ENCODE data around the genes PPTC7 and MYL2.

DNA sequence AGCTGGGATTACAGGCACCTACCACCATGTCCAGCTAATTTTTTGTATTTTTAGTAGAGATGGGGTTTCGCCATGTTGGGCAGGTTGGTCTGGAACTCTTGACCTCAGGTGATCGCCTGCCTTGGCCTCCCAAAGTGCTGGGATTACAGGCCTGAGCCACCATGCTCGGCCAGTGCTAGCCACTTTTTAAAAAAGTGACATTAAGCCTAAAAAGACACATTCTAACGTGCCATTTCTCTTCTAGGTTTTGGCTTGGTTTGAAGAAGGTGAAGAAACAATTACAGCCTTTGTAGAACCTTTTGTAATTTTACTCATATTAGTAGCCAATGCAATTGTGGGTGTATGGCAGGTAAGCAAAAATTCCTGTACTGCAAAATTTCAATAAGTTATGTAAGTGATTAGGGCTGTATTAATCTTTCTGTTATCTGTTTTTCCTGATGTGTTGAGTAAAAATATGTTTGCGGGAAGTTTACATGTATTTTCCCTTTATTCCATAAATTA lies 10.8 kb downstream of the ATP2A2 start:
- RAMPAGE, long total RNA = no peak
- RRBS, 2 experiments = no CpG with 5 or more reads among the region's 5 CpGs
CAGE:
- cytosol, long polyA minus RNA = start-site peak on the plus strand centred at position 298 of the sequence, 58 bp wide, 69 reads
- cytosol, long polyA plus RNA = no peak
- long polyA plus RNA = no peak
- nucleolus, long total RNA = no peak
- nucleus, long polyA plus RNA = no peak
- nucleus, long total RNA = no peak

DNA sequence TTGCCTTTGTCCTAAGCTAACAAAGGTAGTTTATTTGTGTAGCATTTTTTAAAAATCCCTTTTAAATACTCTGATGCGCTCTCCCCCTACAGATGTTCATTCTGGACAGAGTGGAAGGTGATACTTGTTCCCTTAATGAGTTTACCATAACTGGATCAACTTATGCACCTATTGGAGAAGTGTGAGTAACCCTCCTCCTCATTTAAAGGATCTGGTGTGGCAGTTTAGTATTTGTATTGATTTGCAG lies 51.4 kb downstream of the ATP2A2 start:
- RAMPAGE, long total RNA = no peak
- RRBS, 2 experiments = no CpG with 5 or more reads among the region's 1 CpG
CAGE:
- cytosol, long polyA minus RNA = no peak
- cytosol, long polyA plus RNA = no peak
- long polyA plus RNA = no peak
- nucleolus, long total RNA = no peak
- nucleus, long polyA plus RNA = no peak
- nucleus, long total RNA = no peak

DNA sequence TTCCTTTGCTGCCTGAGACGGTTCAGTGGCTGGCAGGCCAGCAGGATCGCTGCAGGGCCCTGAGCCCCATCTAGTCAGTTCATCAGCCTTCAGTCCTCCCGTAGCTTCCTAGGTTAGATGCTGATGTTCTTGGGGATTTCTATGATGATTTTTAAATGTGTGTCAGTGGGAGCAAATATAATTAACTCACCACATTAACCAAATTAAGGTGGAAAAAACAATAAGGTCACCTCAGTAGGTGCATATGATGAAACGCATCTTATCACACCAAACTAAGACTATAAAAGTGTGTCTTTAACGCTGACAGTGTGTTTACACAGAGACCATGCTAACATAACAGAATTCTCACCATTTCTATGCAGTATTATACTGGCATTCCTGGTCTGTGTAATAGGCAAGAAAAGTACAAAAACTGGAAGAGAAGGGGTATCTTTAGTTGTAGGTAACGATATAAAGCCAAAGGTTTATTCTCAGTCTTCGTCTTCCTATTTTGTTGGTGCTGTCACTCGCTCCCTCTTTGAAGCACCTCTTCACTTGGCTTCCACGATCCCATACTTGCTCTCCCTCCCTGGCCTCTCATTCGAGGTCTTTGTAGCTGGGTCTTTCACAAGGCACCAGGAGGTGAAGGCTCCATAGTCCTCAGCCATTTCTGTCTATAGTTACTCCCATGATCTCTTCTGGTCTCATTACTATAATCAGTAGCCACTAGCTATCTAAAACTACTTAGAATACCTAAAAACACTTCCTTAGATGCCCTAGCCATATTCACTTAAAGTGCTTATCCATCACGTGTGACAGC lies 56.7 kb downstream of the ATP2A2 start:
- RAMPAGE, long total RNA = no peak
- RRBS, 2 experiments = no CpG with 5 or more reads among the region's 11 CpGs
CAGE:
- cytosol, long polyA minus RNA = no peak
- cytosol, long polyA plus RNA = no peak
- long polyA plus RNA = no peak
- nucleolus, long total RNA = no peak
- nucleus, long polyA plus RNA = no peak
- nucleus, long total RNA = no peak

GRCh38 chr12:110343085-110343938 lies 60.2 kb downstream of the ANAPC7 start:
- RAMPAGE, long total RNA = no peak
- RRBS, 2 experiments = no CpG with 5 or more reads among the region's 11 CpGs
CAGE:
- cytosol, long polyA minus RNA = no peak
- cytosol, long polyA plus RNA = no peak
- long polyA plus RNA = no peak
- nucleolus, long total RNA = start-site peak on the plus strand at chr12:110343076-110343333, 33 reads
- nucleus, long polyA plus RNA = no peak
- nucleus, long total RNA = no peak

DNA sequence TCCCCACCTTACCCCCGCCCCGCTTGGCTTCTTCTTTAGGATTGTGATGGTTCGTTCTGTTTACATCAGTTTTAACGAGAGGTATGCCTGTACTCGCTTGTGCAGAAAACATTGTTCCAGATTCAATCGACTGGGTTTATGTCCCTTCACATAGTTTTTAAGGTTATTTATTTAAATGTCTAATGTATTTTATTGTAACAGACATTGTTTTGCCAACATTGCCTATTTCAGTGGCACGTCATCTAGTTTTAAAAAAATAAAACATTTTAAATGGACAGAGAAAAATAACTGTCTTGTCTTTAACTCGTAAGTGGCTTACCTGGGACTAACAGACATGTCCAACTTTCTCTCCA lies 56.5 kb downstream of the ANAPC7 start:
- RAMPAGE, long total RNA = no peak
- RRBS, 2 experiments = no CpG with 5 or more reads among the region's 8 CpGs
CAGE:
- cytosol, long polyA minus RNA = no peak
- cytosol, long polyA plus RNA = no peak
- long polyA plus RNA = no peak
- nucleolus, long total RNA = no peak
- nucleus, long polyA plus RNA = no peak
- nucleus, long total RNA = no peak

- RAMPAGE, long total RNA = no peak
- RRBS, 2 experiments = no CpG with 5 or more reads among the region's 2 CpGs
CAGE:
- cytosol, long polyA minus RNA = no peak
- cytosol, long polyA plus RNA = no peak
- long polyA plus RNA = no peak
- nucleolus, long total RNA = no peak
- nucleus, long polyA plus RNA = no peak
- nucleus, long total RNA = no peak
Observed at GRCh38 chr12:110355126-110355378, 48.5 kb downstream of the ANAPC7 start.

- RAMPAGE, long total RNA = no peak
- RRBS, 2 experiments = no CpG with 5 or more reads among the region's 6 CpGs
CAGE:
- cytosol, long polyA minus RNA = start-site peak on the minus strand at chr12:110536882-110536890, 25 reads
- cytosol, long polyA plus RNA = no peak
- long polyA plus RNA = no peak
- nucleolus, long total RNA = no peak
- nucleus, long polyA plus RNA = no peak
- nucleus, long total RNA = no peak
Observed at GRCh38 chr12:110536603-110537191, 34.6 kb downstream of the RAD9B start.

- RAMPAGE, long total RNA = no peak
- RRBS, 2 experiments = no CpG with 5 or more reads among the region's 6 CpGs
CAGE:
- cytosol, long polyA minus RNA = no peak
- cytosol, long polyA plus RNA = no peak
- long polyA plus RNA = no peak
- nucleolus, long total RNA = no peak
- nucleus, long polyA plus RNA = no peak
- nucleus, long total RNA = no peak
Observed at GRCh38 chr12:110546594-110547008, 36.5 kb downstream of the PPTC7 start.

- RAMPAGE, long total RNA = no peak
- RRBS, 2 experiments = no CpG with 5 or more reads among the region's 1 CpG
CAGE:
- cytosol, long polyA minus RNA = no peak
- cytosol, long polyA plus RNA = no peak
- long polyA plus RNA = no peak
- nucleolus, long total RNA = no peak
- nucleus, long polyA plus RNA = no peak
- nucleus, long total RNA = no peak
Observed at GRCh38 chr12:110575252-110575778, 7.8 kb downstream of the PPTC7 start.

GRCh38 chr12:110583187-110583562 lies at the start of gene PPTC7:
PPTC7 (minus strand) TSS chr12:110583318.
- RAMPAGE, long total RNA = no peak
- RRBS, 2 experiments = 1 to 2% methylated on average over 12 to 21 of the region's 35 CpGs
CAGE:
- cytosol, long polyA minus RNA = start-site peak on the minus strand at chr12:110583313-110583320, 31 reads
- cytosol, long polyA plus RNA = no peak
- long polyA plus RNA = no peak
- nucleolus, long total RNA = no peak
- nucleus, long polyA plus RNA = no peak
- nucleus, long total RNA = no peak

DNA sequence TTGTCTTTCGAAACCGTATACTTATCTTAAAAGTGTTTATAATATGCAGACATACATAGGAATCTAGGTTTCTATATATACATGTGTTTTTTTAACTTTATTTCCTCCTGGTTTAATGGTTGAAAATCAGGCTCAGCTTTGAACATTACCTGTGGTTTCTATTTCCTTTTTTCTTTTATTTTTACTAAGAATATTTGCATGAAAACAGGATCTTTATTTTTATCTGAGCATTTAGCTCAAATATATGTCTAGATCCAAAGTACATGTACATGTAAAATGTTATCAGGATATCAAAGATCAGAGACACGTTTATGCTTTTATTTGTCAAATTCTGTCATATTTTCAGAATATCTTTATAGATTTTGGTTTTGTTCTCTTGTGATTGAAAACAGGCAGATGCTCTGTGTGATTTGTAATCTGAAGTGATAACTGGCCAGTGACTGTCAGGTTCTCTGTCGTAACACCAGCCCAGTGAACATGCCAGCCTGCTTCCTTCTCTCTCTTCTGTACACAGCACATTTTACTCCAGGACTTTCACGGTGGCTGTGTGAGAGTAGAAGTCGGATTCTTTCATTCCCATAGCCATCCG lies 13.7 kb downstream of the TCTN1 start:
- RAMPAGE, long total RNA = no peak
- RRBS, 2 experiments = no CpG with 5 or more reads among the region's 7 CpGs
CAGE:
- cytosol, long polyA minus RNA = no peak
- cytosol, long polyA plus RNA = no peak
- long polyA plus RNA = no peak
- nucleolus, long total RNA = no peak
- nucleus, long polyA plus RNA = no peak
- nucleus, long total RNA = no peak

DNA sequence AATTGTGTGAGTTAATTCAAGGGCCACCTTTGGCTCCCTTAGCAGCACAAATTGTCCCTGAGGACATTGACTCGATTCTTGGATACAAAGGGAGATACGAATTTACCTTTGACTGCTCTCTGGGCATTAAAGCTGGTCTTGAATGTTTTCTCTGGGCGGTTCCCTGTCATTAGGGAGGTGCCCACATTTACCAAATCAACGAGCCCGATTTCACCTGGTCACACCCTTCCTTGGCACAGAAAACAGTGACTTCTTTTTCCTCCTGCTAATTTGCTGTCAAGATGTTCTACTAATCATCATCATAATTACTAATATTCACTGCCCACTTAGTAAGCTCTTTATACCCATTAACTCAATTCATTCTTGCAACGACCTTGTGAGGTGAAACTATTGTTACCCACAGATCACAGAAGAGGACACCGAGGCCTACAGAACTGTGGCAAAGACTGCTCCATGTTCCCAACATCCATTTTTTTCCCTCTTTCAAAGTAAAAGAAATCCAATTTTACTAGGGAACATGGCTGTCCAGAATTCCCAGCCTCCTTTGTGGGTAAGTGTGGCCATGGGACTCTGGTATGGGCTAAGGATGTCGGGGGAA lies 27.0 kb upstream of the CCDC63 start:
- RAMPAGE, long total RNA = no peak
- RRBS, 2 experiments = no CpG with 5 or more reads among the region's 8 CpGs
CAGE:
- cytosol, long polyA minus RNA = no peak
- cytosol, long polyA plus RNA = no peak
- long polyA plus RNA = no peak
- nucleolus, long total RNA = no peak
- nucleus, long polyA plus RNA = no peak
- nucleus, long total RNA = no peak

DNA sequence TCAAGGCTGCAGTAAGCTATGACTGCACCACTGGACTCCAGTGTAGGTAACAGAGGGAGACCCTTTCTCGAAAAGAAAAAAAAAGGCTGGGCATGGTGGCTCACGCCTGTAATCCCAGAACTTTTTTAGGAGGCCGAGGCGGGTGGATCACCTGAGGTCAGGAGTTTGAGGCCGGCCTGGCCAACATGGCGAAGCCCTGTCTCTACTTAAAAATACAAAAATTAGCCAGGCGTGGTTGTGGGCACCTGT lies 7.9 kb upstream of the CCDC63 start:
- RAMPAGE, long total RNA = no peak
- RRBS, 2 experiments = no CpG with 5 or more reads among the region's 7 CpGs
CAGE:
- cytosol, long polyA minus RNA = no peak
- cytosol, long polyA plus RNA = no peak
- long polyA plus RNA = no peak
- nucleolus, long total RNA = no peak
- nucleus, long polyA plus RNA = no peak
- nucleus, long total RNA = no peak

- RAMPAGE, long total RNA = no peak
- RRBS, 2 experiments = no CpG with 5 or more reads among the region's 5 CpGs
CAGE:
- cytosol, long polyA minus RNA = start-site peak on the minus strand at chr12:110913287-110913354, 61 reads; start-site peak on the minus strand at chr12:110913491-110913526, 37 reads
- cytosol, long polyA plus RNA = start-site peak on the minus strand at chr12:110913497-110913527, 9 and 13 reads in 2 replicates
- long polyA plus RNA = no peak
- nucleolus, long total RNA = start-site peak on the minus strand at chr12:110913458-110913547, 35 reads
- nucleus, long polyA plus RNA = start-site peak on the minus strand at chr12:110913457-110913545, 14 and 10 reads in 2 replicates
- nucleus, long total RNA = no peak
Observed at GRCh38 chr12:110913160-110913800, 7.1 kb downstream of the MYL2 start.

- RAMPAGE, long total RNA = no peak
- RRBS, 2 experiments = no CpG with 5 or more reads among the region's 12 CpGs
CAGE:
- cytosol, long polyA minus RNA = no peak
- cytosol, long polyA plus RNA = no peak
- long polyA plus RNA = no peak
- nucleolus, long total RNA = no peak
- nucleus, long polyA plus RNA = no peak
- nucleus, long total RNA = no peak
Observed at GRCh38 chr12:110920511-110920867, at the start of gene MYL2. MYL2 (minus strand) TSS chr12:110920579.

- RAMPAGE, long total RNA = no peak
- RRBS, 2 experiments = no CpG with 5 or more reads among the region's 6 CpGs
CAGE:
- cytosol, long polyA minus RNA = no peak
- cytosol, long polyA plus RNA = no peak
- long polyA plus RNA = no peak
- nucleolus, long total RNA = no peak
- nucleus, long polyA plus RNA = no peak
- nucleus, long total RNA = no peak
Observed at GRCh38 chr12:111314835-111315414, 54.0 kb downstream of the PHETA1 start.

DNA sequence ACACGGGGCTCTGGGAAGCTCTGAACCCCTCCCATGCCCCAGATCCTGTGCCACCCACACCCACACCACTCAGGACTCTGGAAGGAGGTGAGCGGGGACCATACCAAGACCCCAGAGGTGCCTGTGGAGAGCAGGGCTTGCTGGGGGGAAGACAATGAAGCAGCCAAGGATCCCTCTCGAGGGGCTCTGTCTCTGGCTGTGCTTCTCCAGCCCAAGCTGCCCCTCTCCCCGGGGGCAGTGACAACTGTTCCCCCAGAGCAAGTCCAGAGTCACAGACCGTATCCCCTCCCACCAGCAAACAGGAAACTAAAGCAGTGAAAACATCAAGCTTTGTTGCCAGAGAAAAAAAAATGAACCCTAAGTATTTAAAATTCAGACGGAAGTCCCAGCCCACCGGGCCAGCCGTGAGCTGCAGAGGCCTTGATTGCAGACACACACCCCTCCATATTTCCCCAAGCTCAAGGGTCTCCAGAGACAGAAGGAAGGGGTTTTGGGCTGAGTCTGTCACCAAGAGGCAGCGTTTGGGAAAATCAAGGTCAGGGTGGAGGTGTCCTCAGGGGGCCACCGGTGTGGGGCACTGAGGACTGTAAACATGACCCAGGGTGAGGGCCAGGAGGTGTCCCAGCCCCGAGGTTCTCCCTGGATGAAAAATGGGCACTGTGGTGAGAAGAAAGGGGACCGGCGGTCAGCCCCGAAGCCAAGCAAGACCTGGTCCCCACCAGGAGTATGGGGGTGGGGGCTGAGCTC lies 7.8 kb downstream of the PHETA1 start:
- RAMPAGE, long total RNA = no peak
- RRBS, 2 experiments = no CpG with 5 or more reads among the region's 14 CpGs
CAGE:
- cytosol, long polyA minus RNA = no peak
- cytosol, long polyA plus RNA = no peak
- long polyA plus RNA = no peak
- nucleolus, long total RNA = no peak
- nucleus, long polyA plus RNA = no peak
- nucleus, long total RNA = no peak

GRCh38 chr12:111404505-111405204 lies 1.1 kb upstream of the SH2B3 start:
- RAMPAGE, long total RNA = no peak
- RRBS, 2 experiments = under 1 to 2% methylated on average over 4 to 7 of the region's 22 CpGs
CAGE:
- cytosol, long polyA minus RNA = no peak
- cytosol, long polyA plus RNA = no peak
- long polyA plus RNA = no peak
- nucleolus, long total RNA = no peak
- nucleus, long polyA plus RNA = no peak
- nucleus, long total RNA = no peak

- RAMPAGE, long total RNA = no peak
- RRBS, 2 experiments = no CpG with 5 or more reads among the region's 13 CpGs
CAGE:
- cytosol, long polyA minus RNA = no peak
- cytosol, long polyA plus RNA = no peak
- long polyA plus RNA = no peak
- nucleolus, long total RNA = no peak
- nucleus, long polyA plus RNA = no peak
- nucleus, long total RNA = no peak
Observed at GRCh38 chr12:111425463-111426274, 19.9 kb downstream of the SH2B3 start.

DNA sequence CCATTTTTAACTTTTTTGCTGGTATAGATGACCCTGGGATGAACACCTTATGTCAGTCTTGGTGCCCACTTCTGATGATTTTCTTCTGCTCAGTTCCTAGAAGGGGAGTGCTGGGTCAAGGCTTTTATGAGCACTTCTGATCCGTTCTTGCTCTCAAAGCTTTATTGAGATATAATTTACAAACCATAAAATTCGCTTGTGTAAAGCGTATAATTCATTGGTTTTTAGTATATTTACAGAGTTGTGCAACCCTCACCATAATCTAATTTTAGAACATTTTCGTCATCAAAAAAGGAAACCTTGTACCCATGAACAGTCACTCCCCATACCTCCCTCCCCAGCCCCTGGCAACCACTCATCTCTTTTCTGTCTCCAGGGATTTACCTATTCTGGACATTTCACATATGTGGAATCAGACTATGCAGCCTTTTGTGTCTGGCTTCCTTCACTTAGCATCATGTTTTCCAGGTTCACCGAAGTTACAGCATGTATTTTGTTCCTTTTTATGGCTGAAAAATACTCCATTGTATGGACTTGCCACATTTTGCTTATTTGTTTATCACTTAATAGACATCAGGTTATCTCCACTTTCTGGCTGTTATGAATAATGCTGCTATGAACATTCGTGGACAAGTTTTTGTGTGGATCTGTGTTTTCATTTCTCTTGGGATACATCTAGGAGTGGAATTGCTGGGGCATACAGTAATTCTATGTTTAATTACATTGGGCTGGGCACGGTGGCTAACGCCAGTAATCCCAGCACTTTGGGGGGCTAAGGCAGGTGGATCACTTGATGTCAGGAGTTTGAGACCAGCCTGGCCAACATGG lies 26.8 kb downstream of the SH2B3 start:
- RAMPAGE, long total RNA = no peak
- RRBS, 2 experiments = no CpG with 5 or more reads among the region's 8 CpGs
CAGE:
- cytosol, long polyA minus RNA = no peak
- cytosol, long polyA plus RNA = no peak
- long polyA plus RNA = no peak
- nucleolus, long total RNA = no peak
- nucleus, long polyA plus RNA = no peak
- nucleus, long total RNA = no peak

All from GM12878 (cell line).